SJCRH30 (cell line): ENCODE measurements around the genes RPRD1A and MOCOS.

- RAMPAGE, long total RNA, result no peak
These were observed 98.0 kb downstream of the DTNA start for GRCh38 chr18:34807980-34808674.

DNA sequence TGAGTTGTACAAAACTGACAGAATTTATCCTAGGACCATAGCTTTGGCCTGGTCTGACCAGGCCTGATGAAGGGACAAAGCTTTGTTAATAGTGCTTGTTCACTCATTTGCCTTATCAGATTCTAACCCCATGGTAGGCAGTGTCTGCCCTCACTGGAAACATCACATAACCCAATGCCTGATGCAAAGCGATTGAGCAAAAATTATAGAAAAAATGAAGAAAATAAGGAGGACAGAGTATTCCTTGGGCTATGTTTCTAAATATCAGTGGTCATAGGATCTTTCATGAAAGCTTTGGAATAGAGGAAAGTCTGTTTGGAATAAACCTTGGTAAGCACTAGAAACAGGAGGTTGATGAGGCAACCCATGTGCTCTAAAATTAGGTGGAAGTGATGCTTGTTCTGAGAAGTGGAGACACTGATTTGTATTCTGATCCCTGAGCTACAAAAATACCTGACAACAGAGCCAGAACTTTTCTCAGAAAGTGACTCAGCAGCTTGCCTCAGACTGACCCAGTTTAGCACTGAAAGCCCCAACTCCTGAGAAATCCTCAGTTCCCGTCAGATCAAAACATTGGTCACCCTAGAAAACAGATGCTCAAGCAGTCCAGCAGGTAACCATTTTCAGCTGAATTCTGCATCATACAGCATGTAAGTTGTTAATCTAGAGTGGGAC lies 131.4 kb upstream of the MAPRE2 start:
- RAMPAGE, long total RNA, result no peak

DNA sequence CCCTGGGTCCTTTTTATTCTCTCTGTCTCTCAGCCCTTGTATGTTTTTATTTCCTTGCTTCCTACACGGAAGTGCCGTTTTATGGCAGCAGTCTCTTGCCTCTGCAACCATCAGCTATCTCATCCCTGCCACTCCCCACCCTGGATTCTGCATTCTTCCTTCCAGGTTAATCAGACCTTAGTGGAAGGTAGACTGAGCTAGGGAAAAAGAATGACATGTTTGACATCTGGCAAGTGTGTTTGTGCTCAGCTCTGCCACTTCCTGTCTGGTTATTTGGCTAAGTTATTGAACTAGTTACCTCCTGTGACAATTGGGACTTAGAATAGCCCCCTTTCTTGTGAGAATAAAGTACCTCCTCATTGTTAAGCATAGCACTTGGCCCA lies 11.0 kb upstream of the MAPRE2 start:
- RAMPAGE, long total RNA, result no peak

DNA sequence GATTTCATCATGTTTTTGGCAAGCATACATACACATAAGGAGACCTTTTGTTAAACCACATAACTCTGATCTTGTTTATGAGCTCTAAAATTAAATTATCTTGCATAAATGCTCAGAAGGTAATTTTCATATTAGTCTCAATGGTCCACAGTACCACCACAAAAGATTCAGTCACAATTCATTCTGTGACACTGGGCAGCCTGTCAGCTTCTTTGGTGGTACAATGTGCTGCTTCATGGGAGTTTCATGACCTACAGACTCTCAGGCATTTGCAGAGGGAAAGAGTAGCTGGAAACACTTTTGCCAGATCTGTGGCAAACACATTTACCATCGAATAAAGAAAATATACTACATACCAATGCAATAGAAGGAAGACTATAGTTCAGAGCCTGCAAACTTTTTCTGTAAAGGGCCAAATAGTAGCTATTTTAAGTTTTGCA lies 51.3 kb upstream of the ZNF397 start:
- RAMPAGE, long total RNA, result no peak

- RAMPAGE, long total RNA, result no peak
These were observed 2.7 kb downstream of the ZNF397 start for GRCh38 chr18:35243403-35244115.

DNA sequence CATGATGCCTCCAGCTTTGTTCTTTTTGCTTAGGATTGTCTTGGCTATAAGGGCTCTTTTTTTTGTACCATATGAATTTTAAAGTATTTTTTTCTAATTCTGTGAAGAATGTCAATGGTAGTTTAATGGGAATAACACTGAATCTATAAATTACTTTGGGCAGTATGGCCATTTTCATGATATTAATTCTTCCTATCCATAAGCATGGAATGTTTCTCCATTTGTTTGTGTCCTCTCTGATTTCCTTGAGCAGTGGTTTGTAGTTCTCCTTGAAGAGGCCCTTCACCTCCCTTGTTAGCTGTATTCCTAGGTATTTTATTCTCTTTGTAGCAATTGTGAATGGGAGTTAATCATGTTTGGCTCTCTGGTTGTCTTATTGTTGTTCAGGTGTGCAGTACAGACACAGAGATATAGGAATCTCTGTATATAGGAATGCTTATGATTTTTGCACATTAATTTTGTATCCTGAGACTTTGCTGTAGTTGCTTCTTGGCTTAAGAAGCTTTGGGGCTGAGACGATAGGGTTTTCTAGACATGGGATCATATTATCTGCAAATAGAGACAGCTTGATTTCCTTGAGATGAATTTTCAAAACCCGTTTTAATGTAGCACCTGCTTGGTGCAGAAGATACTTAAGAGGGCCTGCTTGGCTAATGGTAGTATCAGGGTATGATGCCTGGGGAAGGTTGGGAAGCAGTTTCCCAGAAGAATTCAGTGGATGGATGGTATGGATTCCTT lies 20.6 kb downstream of the ZNF397 start:
- RAMPAGE, long total RNA, result no peak

GRCh38 chr18:35332064-35333458 lies 11.7 kb downstream of the ZNF24 start:
- RAMPAGE, long total RNA, result no peak

DNA sequence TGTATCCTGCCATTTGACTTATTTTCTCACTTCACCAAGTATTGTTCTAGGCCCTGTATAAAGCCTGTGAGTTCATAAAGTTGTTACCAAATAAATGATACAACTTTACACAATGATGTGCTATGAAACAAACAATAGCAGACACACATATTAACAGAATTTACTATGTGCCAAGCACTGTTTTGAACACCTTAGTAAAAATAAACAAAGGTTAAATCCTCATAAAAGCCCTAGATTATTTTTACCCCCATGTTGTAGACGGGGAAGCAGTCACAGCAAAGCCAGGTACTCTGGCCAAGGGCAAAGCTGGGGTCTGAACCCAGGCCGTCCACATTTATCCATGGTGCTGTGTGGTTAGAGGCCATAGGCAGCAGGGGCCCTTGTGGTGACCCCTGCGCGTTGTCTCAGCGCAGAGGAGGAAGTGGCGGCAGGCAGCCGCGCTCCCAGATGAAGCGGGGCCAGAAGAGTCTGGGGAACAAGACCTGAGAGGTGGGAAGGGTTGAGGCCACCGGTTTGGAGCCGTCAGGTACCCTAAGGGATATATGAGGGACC lies 910 bp downstream of the ZNF396 start:
- RAMPAGE, long total RNA, result no peak

- RAMPAGE, long total RNA, result no peak
These were observed 10.0 kb upstream of the ZNF396 start for GRCh38 chr18:35387185-35387552.

- RAMPAGE, long total RNA, result no peak
These were observed 31.7 kb upstream of the ZNF396 start for GRCh38 chr18:35408816-35409186.

- RAMPAGE, long total RNA, result no peak
These were observed 18.6 kb downstream of the INO80C start for GRCh38 chr18:35478981-35479648.

DNA sequence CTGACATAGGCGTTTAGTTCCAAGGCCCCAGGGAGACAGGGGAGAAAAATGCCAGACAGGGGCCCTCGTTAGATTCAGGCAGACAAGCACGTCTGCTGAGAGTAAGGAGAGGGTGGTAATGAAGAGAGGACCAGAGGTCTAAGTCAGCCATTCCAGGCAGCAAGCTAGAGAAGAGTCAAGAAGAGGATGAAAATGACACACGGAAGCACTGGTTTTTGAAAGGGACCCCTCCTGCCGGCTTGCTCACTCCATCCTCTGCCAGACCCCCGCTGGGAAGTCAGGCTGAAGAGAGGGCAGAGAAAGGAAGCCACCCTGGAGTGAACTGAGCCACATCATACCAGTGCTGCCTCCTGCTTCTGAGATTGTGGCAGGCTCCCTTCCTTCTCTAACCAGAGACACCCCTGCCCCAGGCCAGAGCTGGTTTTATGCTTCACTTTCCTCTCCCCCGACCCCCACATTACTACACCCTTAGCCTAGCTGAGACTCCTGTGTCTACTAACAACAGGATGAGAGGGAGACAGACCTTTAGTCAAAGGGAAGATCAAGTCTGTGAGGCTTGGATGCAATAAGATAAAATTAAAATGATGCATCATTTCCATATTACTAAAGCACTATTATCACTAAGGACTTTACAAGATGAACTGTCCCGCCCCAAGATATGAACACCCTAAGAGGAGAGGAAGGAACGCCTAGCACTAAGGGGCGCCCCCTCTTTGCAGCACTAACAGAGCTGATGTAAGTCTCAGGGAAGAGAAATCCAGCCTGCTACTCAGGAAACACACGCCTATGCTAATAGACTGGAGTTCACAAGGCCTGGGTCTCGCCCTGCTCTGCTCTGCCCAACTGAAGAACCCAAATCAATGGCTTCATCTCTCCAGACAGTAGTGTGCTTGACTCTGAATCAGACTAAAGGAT lies 6.3 kb downstream of the INO80C start:
- RAMPAGE, long total RNA, result no peak

GRCh38 chr18:35525751-35526580 lies 28.2 kb upstream of the INO80C start:
- RAMPAGE, long total RNA, result no peak

DNA sequence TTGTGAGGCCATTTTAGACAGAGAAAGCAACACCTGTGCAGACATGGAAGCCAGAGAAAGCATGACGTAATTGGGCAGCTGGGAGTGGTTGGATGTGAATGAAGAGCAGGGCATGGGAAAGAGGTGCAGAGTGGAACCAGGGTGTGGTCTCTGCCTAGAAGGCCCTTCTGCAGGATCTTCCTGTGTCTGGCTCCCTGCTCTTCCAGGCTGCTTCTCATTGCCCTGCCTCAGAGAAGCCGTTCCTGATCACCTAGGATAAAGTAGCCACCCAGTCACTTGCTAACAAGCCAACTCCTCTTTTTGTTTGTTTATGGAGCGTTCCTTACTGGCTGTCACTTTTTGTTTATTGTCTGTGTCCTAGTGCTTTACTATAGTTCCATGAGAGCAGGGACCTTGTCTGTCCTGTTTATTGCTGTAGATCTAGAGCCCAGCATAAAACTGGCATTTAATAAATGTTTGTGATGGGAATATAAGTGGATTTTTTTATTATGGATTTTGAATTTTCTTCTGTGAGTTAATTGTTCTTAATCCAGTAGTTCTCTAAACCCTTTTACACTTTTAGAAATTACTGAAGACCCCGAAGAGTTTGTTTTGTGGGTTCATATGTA lies 28.6 kb downstream of the GALNT1 start:
- RAMPAGE, long total RNA, result no peak

- RAMPAGE, long total RNA, result no peak
These were observed 74.7 kb downstream of the GALNT1 start for GRCh38 chr18:35656031-35656903.

- RAMPAGE, long total RNA, result no peak
These were observed 86.3 kb downstream of the GALNT1 start for GRCh38 chr18:35667714-35668289.

DNA sequence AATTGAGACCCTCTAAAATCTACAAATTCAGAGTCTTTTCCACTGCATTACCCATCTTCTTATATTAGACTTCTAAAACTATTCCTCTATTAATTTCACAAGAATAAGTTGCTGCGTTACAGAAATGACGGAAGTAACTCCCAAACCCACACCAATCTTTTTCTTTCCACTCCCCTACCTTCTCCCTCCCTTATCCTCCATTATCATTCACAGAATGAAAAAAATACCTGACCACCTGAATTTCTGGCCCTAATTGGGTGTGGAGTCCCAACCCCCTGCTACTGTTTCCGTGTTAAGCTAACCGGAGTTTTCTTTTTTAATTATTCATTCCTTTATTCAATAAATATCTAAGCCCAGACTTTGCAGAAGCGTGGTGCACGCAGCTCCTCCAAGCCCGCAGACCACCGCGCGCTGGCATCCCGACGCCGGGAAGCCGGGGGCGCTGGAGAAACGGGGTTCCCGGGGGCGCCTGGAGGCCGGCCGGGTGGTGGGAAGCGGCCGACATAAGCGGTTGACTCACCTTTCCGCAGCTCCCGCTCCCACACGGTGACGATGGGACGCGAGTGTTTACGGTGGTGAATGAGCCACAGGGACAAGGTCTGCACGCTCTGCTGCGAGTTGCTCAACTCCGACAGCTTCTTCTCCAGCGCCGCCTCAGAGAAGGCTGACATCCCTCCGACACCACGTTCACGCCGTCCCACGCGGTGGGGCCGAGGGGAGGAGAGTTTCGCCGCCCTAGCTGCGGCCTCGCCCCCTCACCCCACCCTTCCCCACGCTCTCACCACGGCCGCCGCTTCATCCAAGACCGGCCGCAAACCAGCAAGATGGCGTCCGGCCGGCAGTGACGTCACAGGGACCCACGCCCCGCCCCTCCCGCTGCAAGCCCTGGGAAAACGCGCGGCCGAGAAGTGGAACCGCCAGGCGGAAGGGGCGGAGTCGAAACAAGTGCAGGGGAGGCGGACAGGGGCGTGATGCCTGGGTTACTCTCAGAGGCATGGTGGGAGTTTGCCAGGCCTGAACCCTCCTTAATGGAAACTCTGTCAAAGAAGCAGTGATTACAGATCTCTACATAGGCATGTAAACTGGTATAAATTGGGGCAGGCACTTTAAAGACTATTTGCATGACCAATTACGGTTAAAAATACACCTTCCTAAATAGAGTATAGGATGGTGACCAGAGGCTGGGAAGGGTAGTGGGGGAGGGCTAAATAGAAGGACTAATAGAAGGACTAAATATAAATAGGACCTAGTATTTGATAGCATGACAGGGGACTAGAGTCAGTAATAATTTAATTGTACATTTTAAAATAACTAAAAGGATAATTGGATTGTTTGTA lies at the start of gene RPRD1A:
RPRD1A (minus strand) TSS at position 826 of the 1,337 bp plus-strand sequence.
- RAMPAGE, long total RNA, result start-site peak on the minus strand centred at position 799 of the sequence, 56 bp wide, 280 and 34 reads in 2 replicates

DNA sequence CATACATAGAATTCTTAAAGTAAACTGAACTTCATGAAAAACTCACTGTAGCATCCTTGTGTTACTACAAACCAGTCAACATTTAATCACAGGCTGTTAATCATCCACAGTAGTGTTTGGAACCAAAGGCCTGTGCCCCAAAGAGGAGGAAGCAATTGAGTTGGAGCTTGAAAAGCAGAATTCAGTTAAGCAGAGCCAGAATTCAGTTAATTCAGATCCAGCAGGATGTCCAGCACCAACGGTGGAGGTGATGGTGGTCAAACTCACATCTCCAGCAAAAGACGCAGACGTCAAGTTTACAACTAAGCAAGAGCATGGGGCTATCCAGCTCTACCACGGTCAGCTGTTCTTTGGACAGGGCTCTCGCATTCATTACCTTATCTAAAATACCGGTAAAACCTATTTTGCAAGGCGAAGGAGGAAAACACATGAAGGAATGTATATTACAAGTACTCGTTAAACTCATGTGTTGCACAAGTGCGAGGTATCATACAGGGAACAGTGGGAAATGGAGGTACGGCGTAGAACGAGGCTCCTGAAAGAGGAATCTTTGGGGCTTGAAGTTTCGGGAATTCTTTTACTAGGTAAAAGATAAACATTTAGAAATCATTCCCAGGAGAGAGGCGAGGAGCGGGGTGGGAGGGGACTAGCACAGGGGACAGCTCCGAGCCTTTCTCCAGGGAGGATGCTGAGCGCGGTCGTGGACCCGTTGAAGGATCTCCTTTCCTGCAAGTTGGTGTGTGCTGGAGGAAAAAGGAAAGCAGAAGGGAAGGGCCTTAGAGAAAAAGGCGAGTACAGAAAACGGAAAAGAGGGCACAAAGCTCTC lies 942 bp downstream of the SLC39A6 start:
- RAMPAGE, long total RNA, result no peak

- RAMPAGE, long total RNA, result no peak
These were observed 23.4 kb downstream of the ELP2 start for GRCh38 chr18:36152912-36153613.

GRCh38 chr18:36187242-36187610 lies at the start of gene MOCOS:
Gene MOCOS, plus strand, starts transcription at chr18:36187497.
- RAMPAGE, long total RNA, result no peak